ENCODE measurements around a stretch of chr17.

DNA sequence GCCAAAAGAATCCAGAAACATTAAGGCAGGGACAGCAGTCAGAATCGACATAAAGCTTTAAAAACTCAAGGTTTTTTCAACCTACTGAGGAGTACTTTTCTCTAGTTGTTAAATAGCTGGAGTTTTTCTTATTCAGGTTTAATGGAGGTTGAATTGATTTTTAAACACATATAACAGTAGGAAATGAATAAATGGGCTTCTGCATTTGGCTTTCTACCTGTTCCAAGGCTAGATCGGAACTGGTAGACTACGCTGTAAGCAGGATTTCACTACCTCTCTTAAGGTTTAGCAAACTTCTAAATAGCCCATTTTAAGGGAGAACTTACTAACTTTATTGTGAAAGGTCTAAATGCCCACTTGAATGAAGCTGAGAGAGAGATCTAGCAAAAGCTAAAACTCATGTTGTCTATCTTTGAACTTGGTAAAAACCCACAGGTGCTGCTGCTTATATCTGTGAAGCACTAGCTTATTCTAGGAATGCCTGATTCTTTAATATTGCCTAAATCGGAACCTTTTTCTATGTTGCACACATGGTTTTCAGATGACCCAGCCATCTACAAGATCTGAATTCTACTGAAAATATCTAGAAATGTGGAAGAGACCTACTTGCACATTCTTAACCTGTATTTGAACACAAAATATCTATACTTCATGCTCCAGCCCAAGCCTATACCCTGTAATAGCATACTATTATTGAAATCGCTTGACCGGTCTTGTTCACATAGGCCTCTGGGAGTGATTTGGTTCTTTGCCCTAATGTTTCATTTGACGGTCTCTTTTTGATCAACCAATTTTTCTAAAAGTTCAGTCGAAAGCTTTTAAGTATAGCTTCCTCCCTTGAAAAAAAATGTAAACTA lies 11.8 kb upstream of the GOSR1 start:
- PRO-cap, result no peak

DNA sequence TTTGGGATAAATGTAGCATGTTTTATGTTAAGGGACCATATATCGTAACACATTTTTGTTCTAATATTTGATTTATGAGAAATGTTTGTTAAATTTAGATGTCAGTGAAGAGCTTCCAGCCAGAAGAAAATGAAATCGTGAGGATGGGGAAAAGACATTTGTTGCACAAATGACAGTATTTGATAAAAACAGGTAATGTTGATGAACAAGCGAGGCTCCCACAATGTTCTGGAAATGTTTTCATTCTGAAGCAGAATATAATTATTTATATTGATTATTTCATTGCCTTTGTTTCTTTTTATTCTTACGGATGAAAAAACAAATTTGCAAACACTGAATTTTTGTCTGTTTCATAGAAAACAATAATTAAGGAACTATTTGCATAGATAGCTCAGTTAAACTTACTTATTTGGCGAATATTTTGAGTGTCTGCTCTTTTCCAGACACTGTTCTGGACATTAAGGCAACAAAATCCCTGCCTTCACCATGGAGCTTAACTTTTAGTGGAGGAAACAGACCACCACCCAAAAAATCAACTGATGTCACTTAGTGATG lies 54.6 kb downstream of the CRLF3 start:
- PRO-cap, result no peak

DNA sequence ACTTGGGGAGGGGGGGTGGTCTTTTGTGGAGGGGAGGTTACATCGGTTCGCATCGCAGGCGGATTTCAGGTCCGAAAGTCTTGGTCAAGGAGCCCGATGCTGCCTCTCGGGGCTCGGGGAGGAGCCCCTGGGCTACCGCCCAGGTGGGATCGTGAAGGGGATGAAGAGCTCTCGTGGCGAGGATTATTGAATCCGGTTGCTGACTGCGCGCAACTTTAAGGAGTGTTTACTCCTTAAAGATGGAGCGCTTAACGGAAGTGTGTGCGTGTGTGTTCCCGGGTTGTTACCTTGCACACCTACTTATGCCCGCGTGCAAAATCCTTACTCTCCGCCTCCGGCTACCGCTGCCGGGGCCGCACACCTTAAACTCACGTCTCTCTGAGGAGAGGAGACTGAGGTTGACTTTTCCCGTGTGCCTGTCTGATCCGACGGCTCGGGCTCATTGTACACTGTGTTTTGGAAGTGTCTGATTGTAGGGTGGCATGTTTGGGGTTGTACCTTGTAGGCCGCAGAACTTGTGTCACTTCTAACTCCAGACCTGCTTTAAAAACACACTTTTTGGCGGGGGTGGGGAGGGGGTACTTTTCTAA lies 38.3 kb downstream of the RNF135 start:
- PRO-cap, result no peak

- PRO-cap, result no peak
Observed at GRCh38 chr17:31158800-31159532, 64.2 kb downstream of the NF1 start.

DNA sequence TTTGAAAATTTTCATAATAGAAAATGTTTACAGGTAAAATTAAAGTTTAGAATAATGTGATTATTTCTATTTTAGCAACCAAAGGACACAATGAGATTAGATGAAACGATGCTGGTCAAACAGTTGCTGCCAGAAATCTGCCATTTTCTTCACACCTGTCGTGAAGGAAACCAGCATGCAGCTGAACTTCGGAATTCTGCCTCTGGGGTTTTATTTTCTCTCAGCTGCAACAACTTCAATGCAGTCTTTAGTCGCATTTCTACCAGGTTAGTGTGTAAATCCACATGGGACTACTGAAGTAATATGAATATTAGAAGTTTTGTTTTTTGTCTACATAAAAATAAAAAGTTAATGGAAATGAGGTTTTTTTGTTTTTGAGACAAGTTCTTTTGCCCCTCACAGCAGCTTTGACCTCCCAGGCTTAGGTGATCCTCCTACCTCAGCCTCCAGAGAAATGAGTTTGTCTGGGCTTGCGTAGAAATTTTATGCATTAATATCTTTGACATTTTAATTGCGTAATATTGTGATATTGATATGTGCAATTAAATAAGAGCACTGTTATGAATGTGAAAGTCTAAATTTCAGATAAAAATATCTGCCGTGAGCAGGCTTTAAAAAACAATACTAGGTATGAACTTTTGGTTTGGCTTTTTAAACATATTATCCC lies 68.5 kb downstream of the NF1 start:
- PRO-cap, result no peak

- PRO-cap, result no peak
Observed at GRCh38 chr17:31312197-31312739, 1.6 kb downstream of the EVI2B start.

- PRO-cap, result no peak
Observed at GRCh38 chr17:31431997-31432693, 40.7 kb downstream of the RAB11FIP4 start.

DNA sequence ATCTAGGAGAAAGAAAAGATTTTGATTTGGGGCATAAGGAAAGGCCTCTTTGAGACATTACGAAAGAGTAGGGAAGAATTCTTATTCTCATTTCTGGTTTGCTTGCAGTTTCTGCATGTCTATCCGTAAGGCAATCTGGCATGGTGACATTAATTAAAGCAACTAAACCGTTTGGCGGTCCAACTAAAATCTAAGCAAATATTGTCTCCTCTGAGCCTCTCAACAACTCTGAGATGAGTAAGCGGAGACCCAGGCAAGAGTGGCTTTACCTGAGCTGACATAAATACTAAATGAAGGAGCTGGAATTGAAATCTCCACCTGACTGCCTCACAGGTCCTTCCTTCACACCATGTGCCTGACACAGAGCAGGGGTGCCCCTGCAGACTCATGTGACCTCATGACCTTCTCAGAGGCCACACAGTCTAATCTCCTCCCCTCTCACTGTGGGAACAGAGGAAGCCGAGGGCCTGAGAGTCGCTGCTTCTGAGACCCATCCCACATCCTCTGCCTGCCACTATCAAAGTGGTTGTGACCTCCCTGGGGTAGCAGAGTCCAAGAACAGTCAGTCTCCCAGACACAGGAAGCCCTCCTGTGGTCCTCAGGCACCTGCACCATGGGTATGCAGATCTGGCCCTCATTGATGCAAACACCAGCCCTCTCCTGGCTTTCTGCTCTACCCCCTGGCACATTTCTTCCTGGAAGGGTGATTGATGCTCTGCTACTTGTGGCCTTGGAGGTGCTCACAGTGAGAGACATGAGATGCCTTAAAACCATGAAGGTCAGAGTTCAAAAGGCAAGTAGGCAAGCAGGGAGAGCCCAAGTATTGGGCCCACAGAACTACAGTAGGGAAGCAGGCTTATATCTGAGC lies 78.4 kb downstream of the RAB11FIP4 start:
- PRO-cap, result no peak

DNA sequence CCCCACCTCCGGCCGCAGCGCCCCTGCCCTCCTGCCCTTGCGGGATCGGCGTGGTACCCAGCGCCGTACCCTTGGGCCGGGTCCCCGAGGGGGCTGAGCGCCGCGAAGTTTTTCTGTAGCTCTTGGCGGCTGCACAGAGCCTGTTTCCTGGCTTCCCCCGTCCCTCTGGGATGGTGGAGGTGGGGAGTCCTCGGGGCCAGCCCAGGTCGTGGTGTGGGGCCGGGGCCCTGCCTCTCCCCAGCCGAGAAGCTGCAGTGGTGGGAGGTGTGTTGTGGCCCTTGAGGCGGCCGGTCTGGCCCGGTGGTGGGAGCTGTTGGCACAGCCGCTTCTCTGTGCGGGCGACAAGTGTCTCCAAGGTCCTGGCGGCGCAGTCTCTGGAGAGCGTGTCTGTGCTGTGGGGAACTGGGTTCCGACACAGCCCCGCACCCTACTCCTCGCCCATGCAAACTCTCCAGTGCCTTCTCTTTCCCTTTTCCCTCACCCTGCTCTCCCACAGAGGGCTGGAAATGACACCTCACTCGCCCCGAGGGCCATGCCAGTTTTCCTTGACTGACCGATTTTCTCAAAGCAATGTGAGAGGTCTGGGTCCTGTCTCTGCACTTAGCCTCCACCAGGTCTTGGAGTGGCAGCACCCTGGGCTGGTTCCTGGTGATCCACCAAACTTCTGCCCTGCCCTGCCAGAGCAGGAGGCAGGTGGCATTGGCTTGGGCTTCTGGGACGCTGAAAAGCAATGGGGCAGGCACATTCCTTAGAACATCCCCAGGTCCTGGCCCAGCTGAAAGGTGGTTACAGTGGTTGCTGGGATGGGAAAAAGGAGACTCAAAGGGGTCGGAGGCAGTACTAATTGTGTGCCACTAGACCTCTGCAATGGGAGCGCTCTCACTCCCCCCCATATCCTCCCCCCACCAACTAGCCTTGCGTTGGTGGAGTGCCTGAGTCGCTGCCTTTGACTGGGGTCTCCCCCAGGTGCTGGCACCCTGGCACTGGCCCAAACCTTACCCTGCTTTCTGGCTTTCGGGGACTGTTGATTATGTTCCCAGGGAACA lies 97.4 kb downstream of the RAB11FIP4 start:
- PRO-cap, result no peak

DNA sequence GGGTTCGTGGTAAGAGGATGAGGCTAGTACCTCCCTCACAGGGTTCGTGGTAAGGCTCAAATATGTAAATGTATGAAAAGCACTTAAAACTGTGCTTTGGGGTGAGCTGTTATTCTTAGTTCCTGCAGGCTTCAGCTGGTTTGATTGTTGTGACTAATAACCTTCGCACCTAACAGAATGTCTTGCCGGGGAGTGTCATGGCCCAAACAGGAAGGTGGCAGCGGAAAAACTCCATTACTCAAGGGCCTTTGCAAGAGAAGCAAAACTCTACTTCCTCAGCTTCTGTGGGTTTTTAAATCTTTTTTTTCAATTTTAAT lies 102.8 kb downstream of the RAB11FIP4 start:
- PRO-cap, result no peak

GRCh38 chr17:31549055-31549366 lies 157.5 kb downstream of the RAB11FIP4 start:
- PRO-cap, result bidirectional peak, plus-strand start at chr17:31549296, minus-strand start at chr17:31549262

- PRO-cap, result no peak
Observed at GRCh38 chr17:32079746-32080101, 62.6 kb upstream of the RHOT1 start.

DNA sequence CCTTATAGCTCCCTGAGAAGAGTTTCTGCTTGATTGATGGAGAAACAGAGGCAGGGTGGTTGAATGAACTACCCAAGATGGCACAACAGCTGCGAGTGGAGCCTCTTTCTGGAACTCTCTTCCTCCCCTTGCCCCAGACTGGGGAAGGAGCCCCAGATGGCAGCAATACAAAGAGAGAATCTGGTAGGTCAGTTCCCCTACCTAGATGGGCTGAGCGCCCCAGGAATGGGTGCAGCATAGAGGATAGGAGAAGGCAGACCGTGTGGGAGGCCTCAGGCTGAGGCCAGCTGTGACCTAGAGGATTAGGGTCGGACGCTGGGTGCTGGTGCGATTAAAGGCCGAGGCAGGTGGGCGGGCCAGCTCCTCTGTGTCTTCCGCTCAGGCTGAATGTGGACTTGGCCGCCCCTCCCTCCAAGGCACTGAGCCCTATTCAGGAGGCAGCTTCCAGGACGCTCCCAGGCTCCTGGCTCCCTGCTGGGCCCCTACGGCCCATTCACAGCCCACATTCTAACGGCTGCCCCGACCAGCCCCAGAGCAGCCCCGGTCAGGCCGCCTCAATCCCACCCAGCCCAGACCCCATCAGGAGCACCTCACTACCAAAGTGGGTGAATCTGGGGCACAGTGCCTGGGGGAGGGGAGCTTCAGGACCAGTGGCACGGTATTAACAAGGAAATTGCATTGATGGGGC lies 14.2 kb downstream of the RHBDL3 start:
- PRO-cap, result no peak

GRCh38 chr17:32310998-32311762 lies 30.8 kb downstream of the C17orf75 start:
- PRO-cap, result no peak

GRCh38 chr17:32403537-32403795 lies 40.8 kb upstream of the PSMD11 start:
- PRO-cap, result no peak

GRCh38 chr17:32487344-32488320 lies 839 bp downstream of the CDK5R1 start:
- PRO-cap, result no peak

DNA sequence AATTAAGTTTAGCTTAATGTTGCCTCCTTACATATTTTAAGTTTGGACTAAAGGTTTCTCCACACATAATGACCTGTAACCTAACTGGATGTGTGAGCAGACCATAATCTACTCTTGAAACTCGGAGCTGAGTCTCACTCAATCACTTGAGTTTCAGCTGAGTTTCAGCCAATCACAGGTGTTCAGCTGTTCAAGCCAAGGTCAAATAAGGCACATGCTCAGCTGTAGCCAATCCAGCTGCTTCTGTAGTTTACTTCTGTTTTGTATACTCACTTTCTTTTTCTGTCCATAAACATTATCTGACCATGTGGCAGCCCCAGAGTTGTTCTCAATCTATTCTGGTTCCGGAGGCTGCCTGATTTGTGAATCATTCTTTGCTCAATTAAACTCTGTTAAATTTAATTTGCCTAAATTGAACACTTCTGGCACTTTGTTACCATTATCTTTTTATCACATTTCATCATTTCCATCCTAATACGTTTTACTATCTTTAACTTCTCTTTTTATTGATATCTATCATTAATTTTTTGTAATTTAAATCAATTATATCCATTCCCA lies 72.6 kb downstream of the CDK5R1 start:
- PRO-cap, result no peak

- PRO-cap, result no peak
Observed at GRCh38 chr17:32587745-32588329, 101.0 kb downstream of the CDK5R1 start.

DNA sequence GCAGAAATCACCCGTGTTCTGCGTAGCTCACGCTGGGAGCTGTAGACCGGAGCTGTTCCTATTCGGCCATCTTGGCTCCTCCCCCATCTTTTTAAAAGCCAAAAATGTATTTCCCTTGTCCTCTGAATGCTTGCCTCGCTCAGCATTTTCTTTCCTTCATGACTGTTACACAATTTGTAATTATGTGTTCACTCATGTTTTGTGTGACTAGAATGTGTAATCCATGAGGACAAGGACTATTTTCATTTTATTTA lies 192.8 kb downstream of the MYO1D start:
- PRO-cap, result no peak

GRCh38 chr17:32822989-32823371 lies 53.9 kb downstream of the MYO1D start:
- PRO-cap, result no peak

Data from NALM6 (cell line).